Measurements from ENCODE around the gene SMAD1.

GRCh38 chr4:140657312-140658096 lies 88.7 kb upstream of the UCP1 start:
- PRO-cap, result no peak

DNA sequence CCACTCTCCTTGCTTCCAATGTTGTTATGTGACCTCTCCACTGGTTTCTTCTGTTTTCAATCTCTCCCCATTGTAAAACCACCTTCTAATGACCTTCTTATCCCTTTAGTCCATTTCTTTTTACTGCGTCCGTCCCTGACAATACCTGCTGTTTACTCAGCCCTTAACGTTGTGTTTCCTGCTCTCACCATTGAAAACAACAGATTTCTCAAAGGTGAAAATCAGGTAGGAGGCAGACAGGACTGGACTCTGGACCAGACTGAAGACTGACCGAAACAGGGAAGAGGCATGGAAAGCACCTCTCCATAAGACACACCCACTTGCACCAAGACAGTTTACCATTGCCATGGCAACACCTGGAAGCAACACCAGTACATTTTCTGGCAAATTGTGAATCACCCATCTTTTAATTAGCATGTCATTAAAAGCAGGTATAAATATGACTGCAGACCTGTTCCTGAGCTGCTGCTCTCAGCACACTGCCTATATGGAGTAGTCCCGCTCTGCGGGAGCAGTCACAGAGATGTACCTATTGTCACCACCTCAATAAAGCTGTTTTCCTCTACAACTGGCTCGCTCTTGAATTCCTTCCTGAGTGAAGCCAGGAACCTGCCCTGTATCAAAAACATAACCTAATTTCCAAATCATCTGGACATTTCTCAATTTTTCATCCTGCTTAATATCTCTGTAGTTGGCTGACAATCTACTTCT lies 117.1 kb downstream of the RNF150 start:
- PRO-cap, result no peak

DNA sequence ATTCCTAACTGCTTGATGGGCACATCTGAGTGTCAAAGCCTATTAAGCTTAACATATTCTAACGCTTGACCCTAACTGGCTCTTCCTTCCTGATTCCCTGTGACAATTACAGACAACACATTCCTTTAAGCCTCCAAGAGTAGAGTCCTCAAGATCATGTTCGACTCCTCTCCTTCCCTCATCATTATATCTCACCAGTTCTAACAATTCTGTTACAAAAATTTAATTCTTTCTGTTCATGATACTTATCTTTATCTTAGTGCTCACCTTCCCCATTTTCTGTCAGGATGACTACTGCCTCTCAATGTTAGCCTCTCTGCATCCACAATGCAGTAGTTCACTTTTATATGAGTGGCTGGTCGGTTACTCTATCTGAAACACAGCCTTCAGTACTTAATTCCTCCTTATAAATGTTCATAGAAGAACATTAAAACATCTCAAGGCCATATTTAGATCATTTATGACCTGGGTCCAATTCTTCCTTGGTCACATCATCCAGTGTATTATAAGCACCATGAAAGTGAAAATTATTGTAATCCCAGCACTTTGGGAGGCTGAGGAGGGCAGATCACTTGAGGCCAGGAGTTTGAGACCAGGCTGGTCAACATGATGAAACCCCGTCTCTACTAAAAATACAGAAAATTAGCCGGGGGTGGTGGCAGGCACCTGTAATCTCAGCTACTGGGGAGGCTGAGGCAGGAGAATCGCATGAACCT lies 560.1 kb downstream of the IL15 start:
- PRO-cap, result no peak

DNA sequence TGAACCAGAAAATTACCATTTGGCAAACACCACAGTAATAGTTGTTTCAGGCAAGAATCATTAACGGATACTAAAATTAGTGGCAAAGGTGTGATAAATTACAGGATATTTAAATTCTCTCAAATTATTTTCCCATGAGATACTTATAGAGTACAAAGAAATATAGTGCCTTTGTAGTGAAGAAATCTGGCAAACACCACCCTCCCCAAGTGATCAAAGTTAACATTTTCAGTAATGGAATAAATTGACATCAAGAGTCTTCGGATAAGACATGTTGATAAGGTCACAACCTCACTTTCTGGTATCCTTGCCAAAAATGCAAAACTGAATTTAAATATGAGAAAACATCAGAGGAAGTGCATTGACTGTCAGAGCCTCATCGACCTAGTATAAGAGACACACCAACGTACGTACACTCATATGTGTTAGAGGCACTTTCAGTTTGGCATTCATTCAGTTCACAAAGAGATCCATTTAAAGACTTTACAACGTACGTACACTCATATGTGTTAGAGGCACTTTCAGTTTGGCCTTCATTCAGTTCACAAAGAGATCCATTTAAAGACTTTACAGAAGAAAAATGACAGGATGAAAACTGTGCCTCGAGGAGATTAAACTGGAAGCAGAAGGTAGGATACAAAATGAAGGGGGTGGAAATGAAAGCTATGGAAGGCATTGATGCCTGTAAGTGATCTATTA lies 280.4 kb downstream of the INPP4B start:
- PRO-cap, result no peak

- PRO-cap, result unidirectional peak, minus-strand start at chr4:142817514
Observed at GRCh38 chr4:142817245-142817796, 28.8 kb downstream of the INPP4B start.

DNA sequence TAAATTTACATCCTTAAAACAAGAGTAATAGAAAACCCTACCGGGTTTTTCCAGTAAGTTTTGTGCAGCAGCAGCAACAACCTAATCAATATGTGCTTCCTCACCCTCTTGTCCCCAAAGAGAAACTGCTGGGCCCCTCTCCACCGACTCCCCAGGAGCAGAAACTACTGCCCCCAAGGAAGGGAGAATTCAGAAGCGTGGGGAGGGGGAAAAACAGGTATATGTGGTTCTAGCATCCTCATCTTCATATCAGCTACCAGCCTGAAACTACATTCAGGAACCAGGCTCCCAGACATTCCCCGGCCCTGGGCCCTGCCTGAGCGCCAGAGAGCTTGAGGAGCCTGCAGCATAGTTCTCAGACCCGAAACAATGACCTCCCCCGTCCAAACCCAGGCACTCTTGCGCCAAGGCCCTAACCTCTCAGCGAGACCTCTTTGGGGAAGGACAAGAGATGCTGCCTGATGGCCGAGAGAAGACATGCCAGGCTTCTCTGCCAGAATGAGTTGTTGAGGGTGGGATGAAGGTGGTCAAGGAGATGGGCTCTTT lies 941 bp downstream of the INPP4B start:
- PRO-cap, result no peak

DNA sequence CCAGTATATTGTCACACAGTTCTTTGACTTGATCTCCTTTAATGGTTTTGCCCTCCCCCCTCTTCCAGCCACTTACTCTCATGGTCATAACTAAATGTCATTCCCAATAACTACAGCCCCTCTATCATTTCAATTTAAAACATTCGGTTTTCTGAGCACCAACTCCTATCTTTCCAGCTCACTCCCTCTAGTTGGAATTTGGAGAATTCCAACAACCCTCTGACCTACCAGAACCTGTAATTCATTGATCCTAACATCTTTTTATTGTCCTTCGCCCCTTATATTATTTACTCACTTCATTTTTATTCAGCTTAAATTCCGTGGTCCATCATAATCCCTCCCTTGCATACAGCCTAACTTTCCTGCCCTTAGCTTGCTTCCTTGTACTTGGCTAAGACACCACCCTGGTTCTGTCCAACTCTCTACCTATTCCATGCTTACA lies 21.6 kb upstream of the USP38 start:
- PRO-cap, result no peak

DNA sequence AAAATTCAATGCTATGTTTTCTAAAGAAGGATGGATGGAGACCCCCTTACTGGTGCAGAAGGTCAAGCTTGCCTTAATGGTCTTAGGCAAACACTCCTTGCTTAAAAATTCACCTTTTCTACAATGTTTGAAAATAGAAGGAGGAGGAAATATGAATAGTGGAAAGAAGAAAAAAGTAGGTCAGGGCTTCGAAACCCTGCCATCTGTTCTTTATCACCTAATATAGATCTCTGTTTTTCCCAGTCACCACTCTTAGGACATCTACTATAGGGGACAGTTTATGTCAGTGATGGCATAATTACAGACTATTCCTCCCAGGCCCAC lies 39.7 kb upstream of the GAB1 start:
- PRO-cap, result unidirectional peak, plus-strand start at position 170 of the sequence

DNA sequence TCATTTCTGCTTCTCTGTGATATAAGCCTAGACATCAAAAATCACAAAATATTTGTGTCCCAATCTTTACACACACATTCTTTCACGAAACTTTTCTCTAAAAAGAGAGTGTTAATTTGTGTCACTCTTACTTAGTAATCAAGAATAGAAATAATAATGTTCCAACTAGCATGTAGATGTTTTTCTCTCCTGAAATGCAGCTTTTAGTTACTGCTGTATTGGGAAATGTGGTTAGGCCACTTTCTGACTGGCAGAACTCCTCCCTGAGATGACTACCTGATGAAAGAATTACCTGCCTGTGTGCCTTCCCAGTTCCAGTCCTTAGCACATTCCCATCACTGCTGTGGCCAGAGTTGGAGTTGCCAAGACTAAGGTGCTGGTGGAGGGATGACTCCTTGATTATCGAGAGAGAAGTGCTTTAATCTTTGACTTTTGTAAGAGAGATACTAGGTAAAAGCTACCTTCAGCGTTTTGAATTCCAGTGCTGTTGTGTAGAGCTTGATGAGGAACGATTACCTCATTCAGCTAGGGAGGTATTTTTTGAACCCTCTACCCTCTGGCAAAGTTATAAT lies 9.5 kb downstream of the GAB1 start:
- PRO-cap, result no peak

DNA sequence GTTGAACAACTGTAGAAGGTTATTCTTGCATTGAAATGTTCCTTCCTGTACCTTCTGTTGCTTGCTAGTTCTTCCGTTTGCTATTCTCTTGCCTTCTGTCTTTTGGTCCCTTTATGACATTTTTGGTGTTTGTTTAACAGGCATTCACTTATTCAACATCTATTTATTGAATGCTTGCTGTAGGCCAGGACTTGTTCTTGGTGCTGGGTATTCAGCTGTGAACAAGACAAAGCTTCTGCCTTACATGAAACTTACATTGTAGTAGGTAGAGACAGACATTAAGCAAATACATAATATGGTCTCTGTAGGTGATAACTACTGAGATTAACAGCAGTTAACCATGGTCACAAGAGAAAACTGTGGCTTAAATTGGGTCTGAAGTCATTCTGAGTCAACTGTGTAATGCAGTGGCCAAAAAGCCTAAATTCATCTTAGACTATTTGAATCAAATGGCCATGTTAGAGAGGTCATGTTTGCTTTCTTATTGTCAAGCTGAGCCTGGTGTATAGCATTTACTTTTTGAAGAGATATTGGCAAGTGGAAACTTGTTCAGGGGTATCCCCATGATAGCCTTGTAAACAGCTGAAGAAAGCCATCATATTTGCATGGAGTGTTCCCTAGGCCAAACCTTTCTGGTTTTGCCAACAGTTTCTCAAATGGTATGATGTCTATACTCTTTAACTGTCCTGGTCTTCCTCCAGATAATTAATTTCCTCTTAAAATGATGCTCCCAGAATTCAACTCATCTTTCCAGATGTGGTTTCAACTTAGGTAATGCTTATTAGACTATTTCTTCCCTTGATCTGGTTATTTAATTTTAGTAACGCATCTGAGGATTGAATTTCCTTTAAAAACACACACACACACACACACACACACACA lies 35.8 kb downstream of the GAB1 start:
- PRO-cap, result no peak

- PRO-cap, result no peak
Observed at GRCh38 chr4:143384326-143384872, 47.7 kb downstream of the GAB1 start.

DNA sequence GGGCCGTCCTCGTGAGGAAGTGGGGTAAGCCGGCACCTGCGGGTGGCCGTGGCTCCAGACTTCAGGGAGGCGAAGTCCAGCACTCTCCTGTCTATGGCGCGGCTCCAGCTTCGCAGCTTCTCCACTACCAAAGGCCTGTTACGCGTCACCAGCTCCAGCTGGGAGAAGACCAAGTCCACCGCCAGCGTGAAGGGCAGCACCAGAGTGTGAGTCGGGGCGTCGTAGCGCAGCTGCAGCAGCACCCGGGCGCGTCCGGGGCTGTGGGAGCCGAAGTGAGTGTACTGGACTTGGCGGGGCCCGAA lies 504 bp downstream of the FREM3 start:
- PRO-cap, result no peak

DNA sequence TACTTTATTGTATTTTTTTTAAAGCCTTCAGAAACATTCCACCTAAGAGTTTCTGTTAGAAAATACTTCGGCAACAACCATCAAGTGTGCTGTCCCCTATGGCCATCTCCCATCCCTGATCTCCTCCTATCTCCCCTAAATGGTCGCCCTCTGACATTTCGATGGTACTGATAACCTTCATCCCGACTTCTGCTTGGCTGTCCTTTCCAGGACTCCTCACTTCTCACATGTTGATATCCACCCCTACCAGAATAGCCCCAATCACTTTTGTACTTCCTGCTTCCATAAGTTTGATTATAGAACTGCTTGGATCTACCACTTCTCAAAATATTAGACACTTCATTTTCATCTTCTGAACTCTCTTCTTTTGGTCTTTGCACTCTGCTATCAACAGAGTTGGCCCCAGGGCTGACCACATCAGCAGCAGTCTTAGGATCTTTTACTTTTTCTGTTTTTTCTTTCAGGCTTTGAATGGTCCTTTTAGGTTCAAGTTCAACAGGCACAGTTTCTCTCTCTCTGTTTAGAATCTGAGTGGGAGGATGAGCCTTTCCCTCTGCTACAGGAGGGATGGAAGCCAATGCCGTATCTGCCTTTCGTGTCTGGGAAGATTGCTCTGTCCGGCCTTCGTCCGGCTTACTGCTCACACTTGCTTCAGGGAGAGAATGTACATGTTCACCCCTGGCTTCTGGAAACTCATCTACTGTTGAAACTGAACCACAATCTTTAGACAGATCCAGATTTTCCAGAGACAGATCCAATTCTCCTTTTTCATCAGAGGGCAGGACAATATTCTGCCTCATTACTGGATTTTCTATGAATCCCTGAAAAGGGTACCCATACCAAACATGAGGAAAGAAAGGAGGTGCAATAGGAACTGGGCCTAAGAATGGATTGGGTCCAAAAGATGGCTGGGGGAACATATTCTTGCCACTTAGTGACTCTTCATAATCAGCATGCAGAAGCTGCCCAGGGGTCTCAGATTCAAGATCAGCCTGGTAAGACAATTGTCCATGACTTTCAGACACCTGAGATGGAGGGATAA lies 39.6 kb downstream of the ABCE1 start:
- PRO-cap, result no peak

- PRO-cap, result no peak
Observed at GRCh38 chr4:145155145-145156151, 24.9 kb downstream of the OTUD4 start.

GRCh38 chr4:145481396-145482561 lies at the start of gene SMAD1:
Gene SMAD1 (plus strand): TSS chr4:145481853.
- PRO-cap, result bidirectional peak, plus-strand start at chr4:145481880, minus-strand start at chr4:145481674

- PRO-cap, result no peak
Observed at GRCh38 chr4:145645924-145646334, 26.7 kb downstream of the MMAA start.

DNA sequence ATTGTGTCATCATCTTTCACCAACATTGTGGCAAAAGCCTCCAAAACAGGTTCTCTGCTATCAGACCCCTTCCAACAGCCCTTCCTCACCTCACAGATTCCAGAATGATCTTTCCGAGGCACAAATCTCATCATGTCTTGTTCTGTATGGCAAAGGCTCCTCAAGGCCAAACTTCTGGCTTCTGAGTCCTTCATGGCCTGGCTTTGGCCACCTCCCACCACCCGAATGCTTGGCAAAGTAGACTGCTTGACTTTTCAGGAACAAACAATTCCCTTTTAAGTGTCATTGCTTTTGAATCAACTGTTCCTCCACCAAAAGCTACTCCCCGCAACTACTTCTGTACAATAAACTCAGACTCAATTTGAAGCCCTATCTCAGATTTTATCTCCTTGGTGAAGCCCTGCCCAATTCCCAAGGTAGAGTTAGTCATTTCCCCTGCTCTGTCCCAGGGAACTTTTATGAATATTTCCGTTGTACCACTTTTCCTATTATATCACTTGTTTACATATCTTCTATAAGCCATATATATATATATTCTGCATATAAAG lies 102.7 kb downstream of the C4orf51 start:
- PRO-cap, result no peak

- PRO-cap, result unidirectional peak, plus-strand start at chr4:145935886; bidirectional peak, plus-strand start at chr4:145936264, minus-strand start at chr4:145936250; bidirectional peak, plus-strand start at chr4:145936402, minus-strand start at chr4:145936338
Observed at GRCh38 chr4:145935596-145936443, 2.8 kb downstream of the ZNF827 start.

- PRO-cap, result no peak
Observed at GRCh38 chr4:146028917-146029215, 90.2 kb upstream of the ZNF827 start.

- PRO-cap, result bidirectional peak, plus-strand start at chr4:147103936, minus-strand start at chr4:147103703
Observed at GRCh38 chr4:147103536-147104194, 158.0 kb upstream of the TTC29 start.

Measured in trachea (tissue), 1 donor.